Measurements from ENCODE around the genes NADSYN1, LRRC51 and ATG16L2.

DNA sequence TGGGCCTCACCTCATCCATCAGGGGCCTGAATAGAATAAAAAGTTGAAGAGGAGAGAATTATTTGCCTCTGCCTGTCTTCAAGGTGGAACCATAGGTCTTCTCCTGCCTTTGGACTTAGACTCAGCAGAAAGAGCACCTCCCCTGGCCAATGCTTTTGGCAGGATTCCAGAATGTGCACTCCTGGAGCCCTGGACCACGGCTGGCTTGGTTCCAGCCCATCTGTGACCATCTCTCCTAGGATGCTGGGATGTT lies 32.1 kb upstream of the SHANK2 start:
- PRO-cap: no peak

DNA sequence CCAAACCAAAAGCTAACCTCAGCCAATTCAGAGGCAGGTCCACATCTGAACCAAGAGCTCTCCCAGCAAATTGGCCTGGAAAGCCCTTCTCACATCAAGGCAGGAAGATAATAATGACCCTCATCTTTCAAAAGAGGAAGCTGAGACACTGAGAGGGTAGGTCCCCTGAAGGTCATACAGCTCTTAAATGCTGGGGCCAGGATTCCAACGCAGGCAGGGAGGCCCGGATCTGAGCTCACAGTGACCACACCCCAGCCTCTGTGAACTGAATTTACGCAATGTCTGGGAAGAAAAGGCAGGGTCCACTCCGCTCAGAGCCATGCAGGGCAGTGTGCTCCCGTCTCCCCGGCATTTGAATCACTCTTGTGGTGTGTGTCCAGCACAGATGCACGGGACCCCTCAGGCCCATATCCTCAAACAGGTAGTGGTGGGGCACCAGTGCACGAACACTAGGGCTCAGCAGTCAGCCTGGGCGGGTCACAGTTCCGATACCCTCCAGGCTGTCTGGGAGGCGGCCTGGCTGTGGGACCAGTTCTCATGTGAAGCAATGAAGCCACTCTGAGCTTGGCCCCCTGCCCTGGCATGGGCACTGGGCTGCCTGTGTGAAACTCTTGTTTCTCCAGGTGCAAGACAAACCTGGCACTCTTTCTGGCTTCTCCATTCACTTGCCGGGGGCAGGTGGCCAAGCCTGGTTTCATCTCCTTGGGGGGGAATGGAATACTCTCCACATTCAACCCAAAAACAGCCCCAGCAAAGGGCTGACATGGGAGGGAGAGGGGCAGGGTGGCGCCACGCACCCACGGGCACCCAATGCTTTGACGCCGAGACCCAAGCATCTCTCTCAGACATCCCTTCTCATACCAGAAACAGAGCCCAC lies 14.5 kb downstream of the DHCR7 start:
- PRO-cap: no peak

GRCh38 chr11:71434337-71434634 lies 13.9 kb downstream of the DHCR7 start:
- PRO-cap: no peak

DNA sequence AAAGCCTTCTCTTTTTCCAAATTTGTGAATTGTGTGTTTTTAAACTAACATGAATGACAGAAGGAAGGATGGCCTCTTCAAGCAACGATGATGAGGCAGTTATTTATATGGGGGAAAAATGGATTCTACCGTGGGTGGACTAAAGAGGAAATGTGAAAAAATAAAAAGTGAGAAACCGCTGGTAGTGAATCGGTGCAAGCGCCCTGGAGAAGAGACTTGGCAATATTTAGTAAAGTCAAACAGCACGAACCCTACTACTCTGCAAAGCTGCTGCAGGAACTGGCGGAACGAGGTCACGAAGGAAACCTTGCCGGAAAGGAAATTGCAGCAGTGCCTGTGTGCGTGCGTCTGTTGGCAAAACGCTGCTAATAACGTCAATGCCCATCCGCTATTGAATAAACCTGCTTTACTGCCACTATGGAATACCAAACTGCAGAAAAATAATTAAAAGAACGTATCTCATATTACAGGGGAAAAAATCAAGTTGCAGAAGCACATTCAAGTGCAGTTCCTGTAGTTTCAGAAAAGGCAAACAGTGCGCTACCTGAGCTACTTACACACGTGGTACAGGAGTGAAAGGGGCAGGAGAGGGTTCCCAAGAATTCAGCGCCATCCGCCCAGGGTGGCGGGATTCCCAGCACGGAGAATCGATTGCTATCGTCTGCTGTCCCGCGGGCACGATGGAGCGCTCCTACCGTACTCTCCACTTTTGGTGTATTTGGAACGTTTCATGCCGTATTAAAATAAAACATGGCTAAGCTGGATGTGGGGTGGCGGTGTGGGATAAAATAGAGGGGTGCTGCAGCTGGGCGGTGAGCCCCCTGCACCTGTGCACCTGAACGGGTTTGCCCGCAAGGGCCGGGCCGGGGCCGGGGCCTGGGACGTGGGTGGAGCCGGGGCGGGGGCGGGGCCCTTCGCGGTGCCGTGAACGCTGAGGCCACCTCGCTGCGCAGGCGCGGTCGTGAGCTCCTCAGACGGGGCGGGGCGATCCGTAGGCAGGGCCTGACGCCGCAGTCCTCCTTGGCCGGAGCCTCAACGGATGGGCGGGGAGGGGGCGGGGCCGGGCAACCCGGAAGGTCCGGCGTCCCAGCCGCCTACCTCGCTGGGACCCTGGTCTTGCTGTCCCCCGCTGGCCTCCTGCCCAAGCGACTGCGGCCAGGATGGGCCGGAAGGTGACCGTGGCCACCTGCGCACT lies at the start of gene NADSYN1:
TSS of gene NADSYN1 (plus strand) at position 1,067 of the 1,195 bp plus-strand sequence.
- PRO-cap: bidirectional peak, plus-strand start at position 264 of the sequence, minus-strand start at position 269 of the sequence; bidirectional peak, plus-strand start at position 973 of the sequence, minus-strand start at position 837 of the sequence

DNA sequence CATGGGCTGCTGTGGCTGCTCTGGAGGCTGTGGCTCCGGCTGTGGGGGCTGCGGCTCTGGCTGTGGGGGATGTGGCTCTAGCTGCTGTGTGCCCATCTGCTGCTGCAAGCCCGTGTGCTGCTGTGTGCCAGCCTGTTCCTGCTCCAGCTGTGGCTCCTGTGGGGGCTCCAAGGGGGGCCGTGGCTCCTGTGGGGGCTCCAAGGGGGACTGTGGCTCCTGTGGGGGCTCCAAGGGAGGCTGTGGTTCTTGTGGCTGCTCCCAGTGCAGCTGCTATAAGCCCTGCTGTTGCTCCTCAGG lies 178 bp downstream of the KRTAP5-8 start:
- PRO-cap: no peak

GRCh38 chr11:71626330-71626697 lies 43.6 kb upstream of the KRTAP5-11 start:
- PRO-cap: no peak

- PRO-cap: bidirectional peak, plus-strand start at chr11:72080341, minus-strand start at chr11:72080187; bidirectional peak, plus-strand start at chr11:72080850, minus-strand start at chr11:72080528
Observed at GRCh38 chr11:72080272-72081279, at the start of gene LRRC51. Gene LRRC51 (plus strand): TSS chr11:72080850.

DNA sequence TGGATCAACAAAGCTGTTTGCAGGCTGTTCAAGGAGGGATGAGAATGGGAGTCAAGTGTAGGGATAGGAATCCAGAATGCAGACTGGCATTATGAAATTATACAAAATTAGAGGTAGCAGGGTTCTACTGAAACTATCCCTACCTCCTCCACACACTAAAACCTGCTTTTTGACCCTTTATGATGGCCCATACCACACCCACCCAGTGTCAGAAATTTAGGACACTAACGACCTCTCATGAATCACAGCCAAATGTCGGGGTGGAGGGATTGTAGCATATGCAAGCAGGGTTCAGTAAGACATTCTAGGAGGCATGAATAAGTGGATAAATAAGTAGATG lies 964 bp downstream of the ANAPC15 start:
- PRO-cap: no peak

DNA sequence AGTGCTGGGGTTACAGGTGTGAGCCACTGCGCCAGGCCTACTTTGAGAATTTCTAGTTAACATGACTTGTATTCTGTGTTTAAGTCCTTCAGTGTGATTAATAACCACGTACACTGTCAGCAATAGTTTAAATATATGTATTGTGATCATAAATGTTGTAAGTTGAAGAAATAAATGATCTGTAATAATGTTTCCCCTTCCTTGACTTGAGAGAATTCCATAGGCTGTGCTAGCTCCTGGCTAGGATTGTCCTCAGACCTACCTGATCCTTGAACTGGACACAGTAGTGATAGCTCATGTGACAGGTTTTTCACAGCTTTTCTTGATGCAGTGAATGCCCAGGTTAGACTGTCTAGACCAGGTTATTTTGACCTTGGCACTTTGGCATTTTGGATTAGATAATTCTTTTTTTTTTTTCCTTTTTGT lies 47.2 kb upstream of the CLPB start:
- PRO-cap: no peak

DNA sequence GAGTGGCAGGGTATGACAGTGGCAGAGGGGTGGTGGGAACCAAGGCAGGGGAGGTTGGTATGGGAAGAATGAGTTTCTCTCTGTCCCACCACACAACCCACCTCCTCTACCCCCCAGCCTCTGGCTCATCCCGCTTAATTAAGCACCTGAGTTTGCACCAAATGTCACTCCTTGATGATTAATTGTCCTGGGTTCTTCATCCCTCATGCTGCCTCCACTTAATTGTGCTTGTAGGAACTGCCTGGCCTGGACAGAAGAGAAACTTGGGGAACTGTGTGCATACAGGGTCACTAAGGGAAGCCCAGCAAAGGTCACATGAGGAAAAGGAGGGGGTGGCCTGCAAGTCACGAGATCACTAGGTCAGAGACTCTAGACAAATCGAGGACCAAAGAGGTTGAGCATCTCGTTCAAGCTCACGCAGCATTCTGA lies 75.8 kb downstream of the PDE2A start:
- PRO-cap: no peak

- PRO-cap: no peak
Observed at GRCh38 chr11:72618199-72618894, 55.9 kb downstream of the PDE2A start.

DNA sequence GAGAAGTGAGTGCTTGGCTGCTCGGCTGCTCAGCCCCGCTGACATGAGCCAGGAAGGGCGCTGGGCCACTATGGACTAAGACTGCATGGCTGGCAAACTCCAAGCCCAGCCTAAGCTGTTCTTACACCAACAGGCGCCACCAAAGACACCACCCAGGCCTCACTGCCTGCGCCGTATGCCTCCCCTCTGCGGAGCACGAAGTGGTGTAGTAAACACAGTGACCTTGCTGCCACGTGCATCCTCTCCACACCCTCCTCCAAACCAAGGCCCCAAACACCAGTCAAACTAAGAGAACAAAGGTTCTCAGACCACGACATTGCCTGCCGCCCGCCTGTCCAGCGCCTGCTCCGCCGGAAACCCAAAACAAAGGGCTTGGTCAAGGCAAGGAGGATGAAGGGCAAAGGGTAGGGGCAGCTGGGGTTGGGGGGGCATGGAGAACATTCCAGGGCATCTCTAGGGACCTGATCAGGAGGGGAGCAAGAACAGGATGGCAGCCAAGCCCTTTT lies 34.8 kb downstream of the PDE2A start:
- PRO-cap: no peak

GRCh38 chr11:72709846-72710143 lies 35.6 kb upstream of the PDE2A start:
- PRO-cap: no peak

GRCh38 chr11:72813693-72814494 lies at the start of gene ATG16L2:
Gene ATG16L2 (plus strand): TSS chr11:72814411.
- PRO-cap: bidirectional peak, plus-strand start at chr11:72814435, minus-strand start at chr11:72814066

- PRO-cap: no peak
Observed at GRCh38 chr11:72834252-72834627, 20.0 kb downstream of the ATG16L2 start.

- PRO-cap: bidirectional peak, plus-strand start at chr11:72835347, minus-strand start at chr11:72835188
Observed at GRCh38 chr11:72834864-72835422, 20.7 kb downstream of the ATG16L2 start.

- PRO-cap: no peak
Observed at GRCh38 chr11:72921481-72921970, 107.3 kb downstream of the ATG16L2 start.

- PRO-cap: no peak
Observed at GRCh38 chr11:73013668-73014622, 128.2 kb downstream of the FCHSD2 start.

GRCh38 chr11:73072765-73073335 lies 69.3 kb downstream of the FCHSD2 start:
- PRO-cap: bidirectional peak, plus-strand start at chr11:73073156, minus-strand start at chr11:73073075

DNA sequence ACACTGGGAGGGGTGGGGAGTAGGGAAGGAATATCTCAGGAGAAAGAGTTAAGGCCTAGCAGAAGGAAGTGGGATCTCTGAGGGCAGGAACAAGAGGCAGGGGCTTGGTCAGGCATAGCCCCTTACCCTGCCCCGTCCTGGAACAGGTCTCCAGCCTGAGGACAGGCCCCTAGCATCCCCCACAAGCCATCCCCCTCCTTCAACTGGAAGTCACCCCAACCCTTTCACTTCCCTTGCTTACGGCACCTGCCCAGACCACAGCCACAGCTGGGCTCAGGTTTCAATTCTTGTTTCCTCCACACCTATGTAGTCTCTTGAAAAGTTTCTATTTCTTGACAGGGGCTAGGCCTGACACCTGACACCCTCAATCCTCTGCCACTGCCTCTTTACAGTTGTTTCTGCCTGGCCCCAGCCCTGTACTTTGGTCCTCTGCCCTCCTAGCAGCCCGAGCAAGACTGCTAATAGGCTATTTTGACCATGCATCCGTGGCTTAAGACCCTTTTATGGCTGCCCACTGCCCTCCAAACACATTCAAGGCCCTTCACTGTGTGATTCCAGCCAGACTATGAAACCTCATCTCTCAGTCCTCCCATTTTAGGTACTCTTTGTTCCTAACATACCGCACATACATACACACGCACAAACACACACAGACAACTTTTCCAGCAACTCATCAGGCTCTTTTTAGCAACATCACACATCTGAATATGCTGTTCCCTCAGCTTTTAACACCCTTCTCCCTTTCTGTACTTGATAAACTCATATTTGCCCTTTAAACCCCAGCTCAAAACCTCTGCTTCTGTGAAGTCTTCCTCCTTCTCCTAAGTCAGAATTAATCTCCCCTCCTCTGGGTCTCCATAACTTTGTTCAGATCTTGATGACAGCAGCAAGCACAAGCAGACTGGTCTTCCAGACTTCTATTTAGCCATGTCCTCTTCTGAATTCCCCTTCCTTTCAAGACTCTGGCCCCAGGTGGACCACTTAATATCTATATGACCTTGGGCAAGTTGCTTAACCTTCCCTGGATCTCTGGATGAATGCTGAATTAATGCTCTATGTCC lies 11.0 kb upstream of the FCHSD2 start:
- PRO-cap: no peak

Data from sternocleidomastoid (tissue), 1 donor.